Bile duct (tissue), 1 donor: ENCODE results near the genes ARID5A and FAM178B.

DNA sequence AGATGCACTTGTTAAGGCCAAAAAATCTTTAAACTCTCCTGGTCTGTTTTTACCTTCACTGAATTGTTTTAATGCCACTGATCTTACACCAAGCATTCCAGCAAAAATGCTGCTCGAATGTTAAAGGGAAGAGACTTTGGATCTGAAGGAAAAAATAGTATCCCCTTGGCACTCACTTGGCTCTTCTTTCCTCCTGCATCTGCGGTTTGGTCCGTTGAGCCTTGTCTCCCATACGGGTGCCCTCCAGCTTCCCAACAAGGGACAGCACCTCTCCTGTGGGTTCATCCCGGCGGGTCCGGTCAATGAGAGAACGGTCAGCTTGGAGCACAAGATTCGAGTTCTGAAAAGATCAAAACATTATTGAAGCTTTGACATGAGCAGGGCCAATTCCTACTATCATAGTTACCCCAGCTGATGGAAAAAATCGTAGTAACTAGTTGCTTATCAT, 793 bp downstream of the SNRNP200 start:
- PRO-cap, result no peak

DNA sequence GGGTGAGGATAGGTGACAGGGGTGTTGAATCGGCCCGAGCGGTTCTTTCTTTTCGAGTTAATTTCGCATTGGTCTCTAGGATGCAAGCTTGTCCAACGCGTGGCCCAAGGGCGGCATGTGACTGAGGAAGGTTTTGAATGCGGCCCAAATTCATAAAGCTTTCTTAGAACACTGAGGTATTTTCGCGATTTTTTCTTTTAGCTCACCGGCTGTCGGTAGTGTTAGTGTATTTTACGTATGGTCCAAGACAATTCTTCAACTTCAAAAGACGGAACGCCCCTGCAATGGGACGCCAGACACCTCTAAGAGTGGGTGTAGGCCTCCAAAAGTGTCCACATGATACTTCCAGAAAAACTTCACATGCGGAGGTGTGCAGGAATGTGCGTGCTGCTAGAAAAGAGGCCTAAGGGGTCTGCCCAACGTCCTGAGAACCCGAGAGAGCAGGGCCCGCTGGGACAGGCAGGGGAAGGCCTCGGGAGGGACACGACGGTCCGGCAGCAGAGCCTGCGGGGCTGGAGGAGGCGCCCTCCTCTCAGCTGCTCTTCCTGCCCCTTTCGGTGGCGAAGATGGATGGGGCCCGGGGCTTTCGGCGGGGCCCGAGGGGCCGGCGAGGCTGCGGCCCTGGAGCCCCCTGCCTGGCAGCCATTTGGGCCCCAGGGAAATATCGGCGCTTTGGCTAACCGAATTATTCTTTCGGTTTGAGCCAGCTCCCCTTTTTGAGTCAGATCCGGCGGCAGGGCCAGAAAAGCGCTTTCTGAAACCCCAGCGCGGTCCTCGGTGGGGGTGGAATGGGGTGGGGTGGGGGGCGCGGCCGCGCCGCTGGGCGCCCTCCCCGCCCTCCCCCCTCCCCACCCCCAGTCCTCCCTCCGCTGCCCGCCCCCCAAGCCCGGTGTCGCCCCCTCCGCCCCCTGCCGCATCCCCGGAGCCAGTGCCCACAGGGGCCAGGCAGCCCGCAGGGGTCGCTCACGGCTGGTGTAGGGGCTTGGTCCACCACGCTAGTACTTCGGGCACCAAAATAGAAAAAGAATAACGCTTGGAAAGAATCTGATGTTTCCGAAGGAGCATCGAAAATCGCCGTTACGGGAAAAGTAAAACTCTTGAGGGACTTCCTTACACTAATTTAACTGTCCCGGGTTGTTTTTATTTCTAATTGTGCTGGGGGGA, 9.3 kb upstream of the ARID5A start:
- PRO-cap, result unidirectional peak, plus-strand start at position 500 of the sequence; unidirectional peak, plus-strand start at position 557 of the sequence; bidirectional peak, plus-strand start at position 724 of the sequence, minus-strand start at position 674 of the sequence; bidirectional peak, plus-strand start at position 935 of the sequence, minus-strand start at position 790 of the sequence

- PRO-cap, result bidirectional peak, plus-strand start at chr2:96536752, minus-strand start at chr2:96536615
These were observed at the start of gene ARID5A for GRCh38 chr2:96536388-96537005. ARID5A (plus strand) TSS chr2:96536752.

DNA sequence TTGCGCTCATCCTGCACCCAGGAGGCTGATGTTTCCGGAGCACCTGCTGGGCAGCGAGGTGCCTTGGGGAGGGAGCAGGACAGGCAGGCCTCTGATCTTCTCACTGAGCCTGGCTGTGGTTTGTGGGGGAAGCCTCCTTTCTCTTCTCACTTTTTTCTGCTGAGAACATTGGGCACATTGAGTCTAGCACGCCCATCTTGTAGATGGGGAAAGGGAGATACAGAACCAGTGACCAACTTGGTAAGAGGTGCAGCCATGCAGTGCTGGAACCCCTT, 2.4 kb downstream of the ARID5A start:
- PRO-cap, result no peak

DNA sequence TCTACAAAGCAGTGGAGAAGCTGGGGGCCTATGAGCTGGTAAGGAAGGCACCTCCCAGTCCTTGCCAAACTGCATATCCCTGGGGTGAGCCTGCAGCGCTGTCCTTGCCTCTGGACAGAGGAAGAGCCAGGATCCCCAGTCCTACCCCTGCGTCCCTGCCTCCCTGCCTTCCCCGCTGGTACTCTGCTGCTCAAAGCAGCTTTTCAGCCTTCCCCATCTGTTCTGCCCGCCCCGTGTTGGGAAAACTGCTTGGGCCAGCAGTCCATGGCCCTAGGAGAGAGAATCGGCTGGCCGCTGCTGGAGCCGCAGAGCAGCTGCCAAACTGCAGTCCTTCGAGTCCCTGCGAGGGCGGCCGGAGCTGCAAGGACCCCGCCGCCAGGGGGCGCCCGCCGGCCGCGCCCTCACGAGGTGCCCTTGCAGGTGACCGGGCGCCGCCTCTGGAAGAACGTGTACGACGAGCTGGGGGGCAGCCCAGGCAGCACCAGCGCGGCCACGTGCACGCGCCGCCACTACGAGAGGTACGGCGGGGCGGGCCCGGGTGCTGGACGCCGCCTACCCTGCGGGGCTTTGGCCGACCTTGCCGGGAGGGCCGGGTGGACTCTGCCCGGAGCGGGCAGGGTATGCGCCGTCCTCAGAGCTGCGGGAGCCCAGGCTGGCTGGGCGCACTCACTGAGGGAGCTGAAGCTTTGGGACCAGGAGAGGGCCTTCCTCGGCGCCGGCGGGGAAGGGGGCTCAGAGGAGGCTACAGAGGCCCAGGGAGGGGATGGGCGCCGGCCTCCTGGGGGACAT, 13.4 kb downstream of the ARID5A start:
- PRO-cap, result unidirectional peak, plus-strand start at position 596 of the sequence; unidirectional peak, plus-strand start at position 634 of the sequence

DNA sequence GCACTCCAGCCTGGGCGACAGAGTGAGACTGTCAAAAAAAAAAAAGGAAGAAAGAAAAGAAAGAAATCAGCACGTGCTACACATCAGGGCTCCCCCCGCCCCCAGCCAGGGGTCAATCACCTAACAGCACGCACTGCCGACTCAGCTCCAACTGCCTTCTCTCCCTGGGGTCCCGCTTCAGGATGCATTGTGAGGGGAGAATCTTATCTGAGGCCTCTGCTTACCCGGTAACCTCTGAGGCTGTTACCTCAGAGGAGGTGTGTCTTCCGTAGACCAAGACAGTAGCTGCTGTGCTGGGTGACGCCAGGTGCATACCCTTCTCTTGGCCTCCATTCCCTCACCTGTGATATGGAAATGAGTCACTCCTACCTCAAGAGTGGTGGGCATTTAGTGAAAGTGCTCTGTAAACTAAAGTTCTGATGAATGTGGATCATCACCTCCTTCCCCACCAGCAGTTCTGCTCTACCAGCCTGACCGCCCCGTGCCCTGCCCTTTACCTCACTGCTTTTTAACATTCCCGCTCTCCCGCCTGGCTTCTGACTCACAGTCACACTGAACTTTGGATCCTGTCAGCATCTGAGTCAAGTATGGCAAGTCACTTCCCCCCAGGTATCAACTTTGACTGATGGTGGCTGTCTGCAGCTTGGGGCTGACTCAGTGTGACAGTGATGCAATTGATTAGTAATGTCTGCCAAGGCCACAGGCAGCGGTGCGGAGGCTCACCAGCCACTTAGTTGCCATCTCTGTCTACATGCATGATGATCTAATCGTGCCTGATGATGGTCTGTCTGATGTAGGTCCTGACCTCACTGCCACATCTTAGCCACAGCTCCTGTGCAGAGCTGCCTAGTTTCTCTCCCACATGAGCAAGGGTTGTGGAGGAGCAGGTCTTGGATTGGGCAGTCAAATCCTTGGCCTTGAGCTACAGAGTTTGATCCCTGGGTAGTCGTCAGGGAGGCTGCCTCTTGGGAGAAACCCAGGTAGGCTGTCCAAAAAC, 20.2 kb downstream of the ARID5A start:
- PRO-cap, result unidirectional peak, minus-strand start at position 503 of the sequence

DNA sequence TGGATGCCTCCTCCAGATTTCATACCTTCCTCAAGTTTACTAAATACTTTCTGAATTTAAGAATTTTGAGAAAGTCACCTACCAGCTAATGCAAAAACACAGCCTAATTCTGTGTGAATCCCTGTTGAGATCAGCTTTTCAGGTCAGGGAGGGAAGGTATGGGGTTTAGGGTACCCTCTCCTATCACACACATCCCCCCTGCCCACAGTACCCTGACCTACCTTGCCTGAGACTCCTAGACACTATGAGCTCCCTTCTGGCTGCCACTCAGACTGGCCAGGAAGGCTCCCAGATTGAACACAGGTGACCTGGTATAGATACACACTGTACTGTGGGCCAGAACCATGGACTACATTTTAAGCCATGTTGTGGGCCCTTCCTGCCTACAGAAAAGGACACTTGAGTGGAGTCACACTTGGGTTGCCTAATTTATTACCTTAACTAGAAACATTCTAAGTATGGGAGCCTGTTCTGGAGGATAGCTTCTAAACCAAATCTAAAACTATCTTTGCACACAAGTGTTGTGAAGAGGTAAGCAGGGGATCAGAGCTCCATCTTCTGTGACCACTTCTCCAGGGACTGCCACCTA, 44.2 kb downstream of the KANSL3 start:
- PRO-cap, result no peak

GRCh38 chr2:96766778-96767129, 6.1 kb downstream of the CNNM4 start:
- PRO-cap, result no peak

- PRO-cap, result no peak
These were observed 8.8 kb downstream of the CNNM3 start for GRCh38 chr2:96824815-96825256.

DNA sequence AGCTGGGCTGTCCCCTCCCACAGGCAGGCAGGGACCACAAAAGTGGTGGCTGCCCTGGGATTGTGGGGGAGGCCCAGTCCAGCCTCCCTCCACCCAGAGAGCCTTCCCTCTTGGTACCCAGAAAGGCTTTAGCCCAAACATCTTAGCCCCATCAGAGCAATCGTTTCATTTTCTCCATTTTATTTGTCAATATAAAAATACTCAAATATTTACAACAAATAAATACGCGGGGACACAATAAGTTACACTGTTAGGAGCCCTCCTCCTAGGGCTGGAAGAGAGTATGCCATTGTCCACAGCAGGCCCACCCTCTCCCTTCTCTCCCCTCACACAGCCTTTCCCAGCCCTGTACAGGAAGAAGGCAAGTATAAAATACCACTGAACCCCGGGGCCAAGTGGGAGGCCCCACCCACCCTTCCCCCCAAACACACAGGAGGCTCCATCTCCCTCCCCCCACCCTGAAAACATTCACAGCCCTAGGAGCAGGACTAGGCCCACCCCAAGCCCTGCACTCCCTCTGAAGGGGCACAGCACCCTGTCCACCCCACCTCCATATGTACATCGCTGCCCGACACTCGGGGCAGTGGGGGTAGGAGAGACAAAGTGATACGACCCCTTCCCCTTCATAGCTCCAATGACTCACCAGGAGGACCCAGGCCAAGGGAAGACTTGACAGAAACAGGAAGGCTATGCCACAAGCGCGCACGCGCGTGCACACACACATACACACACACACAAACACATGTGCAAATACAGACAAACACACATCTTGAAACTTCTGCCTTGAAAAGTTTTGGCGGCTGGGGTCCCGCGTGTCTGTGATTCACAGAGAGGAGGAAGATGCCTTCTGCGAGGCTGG, 2.0 kb upstream of the ANKRD39 start:
- PRO-cap, result no peak

DNA sequence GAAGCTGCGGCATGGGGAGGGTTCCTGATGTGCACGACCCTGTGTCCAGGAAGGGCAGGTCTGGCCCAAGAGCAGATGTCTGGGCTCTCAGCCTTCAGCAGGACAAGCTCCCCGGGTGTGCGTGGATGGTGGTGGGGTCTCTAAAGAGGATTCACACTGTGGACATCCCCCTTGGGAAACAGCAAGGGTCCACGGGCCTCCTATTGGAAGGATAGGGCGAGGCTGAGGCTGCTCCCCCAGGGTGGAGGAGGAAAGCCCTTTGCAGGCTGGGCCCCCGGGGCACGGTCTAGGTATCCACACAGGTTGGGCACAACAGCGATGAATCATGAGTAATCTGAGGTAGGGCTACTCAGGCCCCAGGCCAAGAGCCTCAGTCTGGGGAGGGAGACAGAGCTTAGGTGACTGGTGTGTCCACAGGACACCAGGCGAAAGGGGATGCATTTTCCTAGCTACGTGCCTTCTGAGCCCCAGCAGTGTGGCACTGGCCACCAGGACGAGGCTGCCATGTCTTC, 14.4 kb upstream of the SEMA4C start:
- PRO-cap, result no peak

- PRO-cap, result no peak
These were observed 37.9 kb upstream of the SEMA4C start for GRCh38 chr2:96907791-96908122.

GRCh38 chr2:96986310-96986852, at the start of gene FAM178B:
FAM178B (minus strand) TSS chr2:96986580.
- PRO-cap, result no peak

DNA sequence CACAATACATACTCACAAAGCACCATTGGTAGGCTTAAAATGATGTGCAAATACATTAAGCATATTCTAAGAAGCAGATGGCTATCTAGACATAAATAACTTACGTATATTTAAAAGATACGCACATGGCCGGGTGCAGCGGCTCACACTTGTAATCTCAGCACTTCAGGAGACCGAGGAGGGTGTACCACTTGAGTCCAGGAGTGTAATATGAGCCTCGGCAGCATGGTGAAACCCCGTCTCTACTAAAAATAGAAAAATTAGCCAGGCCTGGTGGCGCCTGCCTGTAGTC, 189.9 kb downstream of the ANKRD36 start:
- PRO-cap, result no peak

DNA sequence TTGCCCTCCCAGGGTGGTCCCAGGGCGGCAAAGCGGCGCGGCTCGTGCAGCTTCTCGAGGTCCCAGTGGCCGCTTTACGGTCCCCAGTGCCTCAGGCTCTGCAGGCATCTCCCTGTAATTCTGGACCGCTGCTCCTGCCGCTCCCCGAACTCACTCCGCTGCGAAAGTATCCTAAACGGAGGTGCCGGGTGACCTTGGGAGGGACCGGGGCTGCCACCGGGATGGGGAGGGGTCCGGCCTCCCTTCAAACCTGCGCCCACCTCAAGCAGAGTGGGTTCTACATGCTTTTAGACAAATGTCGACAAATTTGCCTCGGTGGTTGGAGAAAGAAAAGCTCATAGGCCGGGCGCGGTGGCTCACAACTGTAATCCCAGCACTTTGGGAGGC, 357 bp downstream of the COX5B start:
- PRO-cap, result no peak

DNA sequence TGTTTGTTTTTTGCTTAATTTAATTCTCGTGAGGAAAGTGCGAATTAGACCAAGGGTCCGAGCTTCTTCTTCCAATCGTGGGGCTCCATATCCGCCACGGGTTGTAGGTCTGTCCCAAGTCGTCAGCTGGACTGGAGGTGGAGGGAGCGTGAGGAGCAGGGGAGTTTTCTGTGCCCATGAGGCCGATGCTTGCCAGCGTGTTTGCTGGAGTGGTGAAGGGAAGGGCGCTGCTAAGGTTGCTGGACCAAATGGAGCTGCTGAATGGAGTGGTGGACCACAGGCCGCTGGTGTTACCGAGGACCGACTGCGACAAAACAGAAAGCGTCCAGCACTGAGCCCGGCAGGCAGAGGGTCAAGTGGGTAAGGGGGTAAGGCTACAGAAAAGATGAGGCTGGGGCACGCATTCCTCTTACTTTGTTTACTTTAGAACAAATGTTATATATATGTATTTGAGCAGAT, 43.7 kb downstream of the ZAP70 start:
- PRO-cap, result no peak

- PRO-cap, result no peak
These were observed 48.0 kb downstream of the ZAP70 start for GRCh38 chr2:97761388-97761761.

DNA sequence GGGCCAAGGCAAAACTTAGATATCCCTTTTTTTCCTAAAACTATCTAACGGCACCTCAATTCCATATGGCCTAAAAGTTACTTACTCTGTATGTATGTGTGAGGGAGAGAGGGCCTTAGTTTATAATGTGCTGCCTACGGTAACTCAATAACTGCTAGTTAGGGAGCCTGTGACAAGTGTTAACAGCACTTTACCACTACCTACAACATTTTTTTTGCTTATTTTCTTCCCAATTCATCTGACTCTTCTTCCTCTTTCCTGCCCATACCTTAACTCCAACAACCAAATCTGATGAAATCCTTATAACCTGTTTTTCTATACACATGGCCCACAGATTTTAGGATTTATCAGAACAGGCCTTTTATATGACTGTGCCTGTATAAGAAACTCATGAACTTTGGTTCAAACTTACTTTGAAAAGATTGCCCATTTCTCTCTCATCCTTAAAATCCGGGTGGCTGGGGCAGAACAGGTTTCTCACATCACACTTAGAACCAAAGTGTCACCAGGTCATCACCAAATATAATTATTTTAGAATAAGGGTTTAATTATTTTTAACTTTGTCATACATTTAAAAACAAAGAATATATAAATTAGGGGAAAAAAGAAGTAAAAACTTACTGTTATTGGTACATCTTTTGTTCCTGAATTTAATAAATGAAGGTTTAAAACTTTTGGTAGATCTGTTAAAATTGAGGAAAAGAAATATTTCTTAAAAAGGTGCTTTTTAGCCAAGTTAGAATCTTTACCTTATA, 119.5 kb downstream of the ZAP70 start:
- PRO-cap, result no peak

GRCh38 chr2:97834354-97835134, 121.2 kb downstream of the ZAP70 start:
- PRO-cap, result no peak

- PRO-cap, result no peak
These were observed 30.7 kb downstream of the TMEM131 start for GRCh38 chr2:97965001-97965559.